ENCODE measurements around a stretch of chr15.

DNA sequence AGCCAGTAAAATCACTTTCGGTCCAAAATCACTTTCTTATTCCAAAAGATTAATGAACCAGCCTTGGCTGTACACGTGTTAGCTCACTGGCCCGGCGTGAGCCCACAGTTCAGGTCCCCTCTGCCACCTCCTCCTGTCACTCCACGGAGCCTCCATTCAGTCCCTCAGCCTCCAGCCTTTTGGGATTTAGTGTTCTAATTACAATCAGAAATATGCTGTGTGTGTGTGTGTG lies 934 bp downstream of the CA12 start:
- PRO-cap, result bidirectional peak, plus-strand start outside the sequence, minus-strand start at position 181 of the sequence

GRCh38 chr15:63461985-63462605 lies 42.3 kb upstream of the USP3 start:
- PRO-cap, result unidirectional peak, minus-strand start at chr15:63462218

GRCh38 chr15:63486403-63486873 lies 18.0 kb upstream of the USP3 start:
- PRO-cap, result no peak

GRCh38 chr15:63569181-63569696 lies 27.9 kb upstream of the FBXL22 start:
- PRO-cap, result no peak

DNA sequence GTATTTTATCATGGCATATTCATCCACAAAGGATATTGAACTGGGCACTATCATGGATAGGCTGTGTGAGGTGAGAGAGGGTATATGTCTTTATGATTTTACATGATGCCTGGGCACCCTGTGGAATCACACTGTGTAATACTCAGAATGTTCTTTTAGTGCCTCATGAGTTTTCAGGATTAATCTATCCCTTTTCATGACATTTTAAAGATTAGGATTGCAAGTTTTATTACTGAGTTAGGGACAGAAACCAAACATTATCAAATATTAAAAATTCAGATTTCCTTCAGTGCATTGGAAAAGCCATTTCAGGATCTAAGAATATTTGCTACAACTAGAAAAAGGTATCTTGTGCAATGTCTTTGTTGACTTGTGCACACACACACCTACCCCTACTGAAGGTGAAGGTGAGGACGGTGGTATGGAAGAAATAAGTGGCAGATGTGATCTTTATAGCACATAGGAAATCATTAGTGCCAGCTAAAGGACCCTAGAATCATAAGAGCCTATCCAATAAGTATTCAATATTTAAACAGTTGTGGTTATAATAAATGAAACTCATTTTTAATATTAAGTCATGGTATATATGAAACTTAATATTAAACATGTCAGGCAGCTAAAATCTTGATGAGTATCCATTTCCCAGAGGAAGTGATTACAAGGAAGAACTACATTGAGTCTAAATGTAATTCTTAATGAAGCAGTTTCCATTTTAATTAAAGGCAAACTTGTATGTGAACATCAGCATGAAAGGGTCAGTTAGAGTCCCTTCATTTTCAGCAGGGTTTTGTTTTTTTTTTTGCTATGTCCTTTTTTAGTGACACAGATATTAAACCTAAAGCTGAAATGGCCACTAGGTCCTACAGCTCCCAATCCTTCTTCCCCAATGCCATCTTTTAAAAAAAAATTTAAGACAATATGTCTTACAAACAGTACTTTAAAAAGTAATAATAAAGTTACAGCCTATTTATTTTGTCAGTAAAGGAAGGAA lies 25.3 kb upstream of the FBXL22 start:
- PRO-cap, result no peak

GRCh38 chr15:63577294-63577566 lies 20.0 kb upstream of the FBXL22 start:
- PRO-cap, result no peak

DNA sequence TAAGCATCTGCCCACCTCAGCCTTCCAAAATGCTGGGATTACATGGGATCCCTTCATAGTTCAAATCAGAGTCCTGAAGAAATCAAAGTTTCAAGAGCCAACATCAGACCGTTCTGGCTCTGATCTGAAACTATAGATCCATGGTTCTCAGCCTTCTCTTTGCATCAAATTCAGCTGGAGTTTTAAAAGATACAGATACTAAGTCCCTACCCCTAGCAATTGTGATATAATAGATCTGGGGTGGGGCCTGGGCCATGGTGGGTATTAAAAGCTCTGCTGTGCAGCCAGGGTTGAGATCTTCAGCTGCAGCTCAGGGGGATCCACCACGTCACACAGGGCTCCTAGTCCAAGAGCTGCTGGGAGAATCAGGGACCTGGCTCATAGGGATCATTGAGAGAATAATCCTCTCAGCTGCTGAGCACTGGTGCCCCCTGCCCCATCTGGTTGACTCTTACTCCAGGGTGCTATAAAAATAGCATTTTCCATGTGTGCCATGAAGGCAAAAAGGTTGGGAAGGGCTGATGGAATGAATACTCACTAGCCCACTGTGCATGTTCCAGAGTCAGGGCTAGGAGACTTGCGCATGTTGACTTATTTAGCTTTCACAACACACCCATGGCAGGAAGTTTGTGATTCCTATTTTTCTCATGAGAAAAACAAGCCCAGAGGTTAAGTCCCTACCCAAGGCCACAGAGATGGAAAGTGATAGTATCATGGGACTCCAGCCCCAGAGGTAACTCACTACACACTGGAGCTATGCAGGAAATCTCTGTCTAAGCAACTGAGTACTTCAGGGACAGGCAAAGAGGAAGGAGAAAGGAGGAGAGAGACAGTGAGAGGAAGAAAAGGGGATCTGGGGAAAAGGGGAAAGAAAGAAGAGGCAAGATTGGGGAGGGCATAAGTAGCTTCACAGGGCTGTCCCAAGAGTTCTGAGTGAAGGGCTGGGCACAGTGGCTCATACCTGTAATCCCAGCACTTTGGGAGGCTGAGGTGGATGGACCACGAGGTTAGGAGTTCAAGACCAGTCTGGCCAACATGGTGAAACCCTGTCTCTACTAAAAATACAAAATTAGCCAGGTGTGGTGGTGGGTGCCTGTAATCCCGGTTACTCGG lies 94.6 kb upstream of the HERC1 start:
- PRO-cap, result no peak

DNA sequence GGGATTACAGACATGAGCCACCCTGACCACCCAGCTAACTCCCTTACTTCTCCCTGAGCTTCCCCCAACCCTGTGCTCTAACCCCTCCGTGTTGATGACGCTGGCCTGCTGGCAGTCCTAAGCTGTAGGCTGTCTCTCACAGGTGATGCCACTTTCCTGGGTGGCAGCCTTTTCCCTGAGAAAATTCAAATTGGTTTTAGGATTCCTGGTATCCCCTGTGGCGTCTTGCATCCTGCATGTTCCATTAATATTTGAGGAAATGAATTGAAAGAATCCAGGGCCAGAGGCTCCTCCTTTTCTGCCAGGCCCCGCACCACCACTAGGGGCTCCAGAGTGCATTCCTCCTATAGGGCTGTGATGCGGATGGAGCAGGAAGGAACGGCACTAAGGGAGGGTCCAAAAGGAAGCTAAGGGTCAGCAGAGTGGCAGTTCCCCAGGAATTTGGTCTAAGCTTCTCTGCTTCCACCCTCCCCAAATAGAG lies 101.1 kb downstream of the DAPK2 start:
- PRO-cap, result no peak

GRCh38 chr15:64004601-64005075 lies 41.6 kb downstream of the DAPK2 start:
- PRO-cap, result no peak

DNA sequence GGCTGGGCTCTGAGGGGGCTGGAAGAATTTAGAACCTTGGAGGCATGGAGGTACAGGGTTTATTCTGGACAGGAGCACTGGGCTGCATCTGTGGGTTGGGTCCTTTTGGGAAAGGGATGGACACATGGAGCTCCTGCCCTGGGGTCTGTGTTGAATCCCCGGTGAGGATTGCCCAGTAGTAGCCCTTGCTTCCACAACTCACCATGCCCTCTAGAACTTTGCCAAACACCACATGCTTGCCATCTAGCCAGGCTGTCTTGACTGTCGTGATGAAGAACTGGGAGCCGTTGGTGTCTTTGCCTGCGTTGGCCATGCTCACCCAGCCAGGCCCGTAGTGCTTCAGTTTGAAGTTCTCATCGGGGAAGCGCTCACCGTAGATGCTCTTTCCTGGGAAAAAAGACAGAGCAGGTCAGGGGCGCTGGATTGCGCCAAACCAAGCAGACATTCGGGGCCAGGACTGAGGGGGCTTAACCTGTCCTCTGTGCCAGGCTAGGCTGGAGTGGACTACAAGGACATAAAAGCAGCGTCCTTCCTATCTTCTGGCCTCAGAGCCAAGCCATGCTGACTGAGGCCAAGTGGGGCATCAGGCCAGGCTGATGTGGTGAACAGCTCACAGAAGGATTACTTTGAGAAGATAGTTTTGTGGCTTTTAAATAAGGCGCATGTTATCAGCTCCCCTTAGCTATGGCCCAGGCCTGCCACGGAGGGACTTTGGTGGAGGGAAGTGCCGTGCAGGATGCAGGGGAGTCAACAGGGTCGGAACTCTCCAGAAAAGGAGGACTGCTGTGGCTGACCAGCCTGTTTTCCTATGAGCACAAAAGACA lies 5.2 kb downstream of the SNX22 start:
- PRO-cap, result no peak

DNA sequence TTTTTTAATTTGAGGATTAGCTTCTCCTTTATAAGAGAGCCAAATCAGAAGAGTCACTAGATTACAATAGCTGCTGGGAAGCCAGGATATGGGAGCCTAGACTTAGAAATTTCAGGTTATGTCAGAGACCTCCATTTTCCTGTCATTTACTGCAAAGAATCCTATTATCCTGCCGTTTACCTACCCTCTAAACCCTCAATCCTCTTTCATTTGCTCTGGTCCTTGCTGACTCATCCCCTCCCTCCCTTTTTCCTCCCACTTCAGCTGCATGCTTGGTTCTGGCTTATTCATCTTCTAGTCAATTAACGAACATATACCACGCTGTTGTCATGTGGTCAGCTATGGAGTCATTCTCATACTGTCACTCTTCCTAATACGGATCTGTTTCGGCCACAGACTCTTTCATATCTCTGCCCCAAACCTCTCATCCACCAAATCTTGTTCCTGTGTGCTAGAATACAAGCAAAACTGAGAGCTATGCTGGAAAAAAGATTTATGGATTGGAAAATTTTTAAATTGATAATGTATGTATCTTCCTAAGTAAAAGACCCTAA lies 83.9 kb upstream of the PPIB start:
- PRO-cap, result no peak

DNA sequence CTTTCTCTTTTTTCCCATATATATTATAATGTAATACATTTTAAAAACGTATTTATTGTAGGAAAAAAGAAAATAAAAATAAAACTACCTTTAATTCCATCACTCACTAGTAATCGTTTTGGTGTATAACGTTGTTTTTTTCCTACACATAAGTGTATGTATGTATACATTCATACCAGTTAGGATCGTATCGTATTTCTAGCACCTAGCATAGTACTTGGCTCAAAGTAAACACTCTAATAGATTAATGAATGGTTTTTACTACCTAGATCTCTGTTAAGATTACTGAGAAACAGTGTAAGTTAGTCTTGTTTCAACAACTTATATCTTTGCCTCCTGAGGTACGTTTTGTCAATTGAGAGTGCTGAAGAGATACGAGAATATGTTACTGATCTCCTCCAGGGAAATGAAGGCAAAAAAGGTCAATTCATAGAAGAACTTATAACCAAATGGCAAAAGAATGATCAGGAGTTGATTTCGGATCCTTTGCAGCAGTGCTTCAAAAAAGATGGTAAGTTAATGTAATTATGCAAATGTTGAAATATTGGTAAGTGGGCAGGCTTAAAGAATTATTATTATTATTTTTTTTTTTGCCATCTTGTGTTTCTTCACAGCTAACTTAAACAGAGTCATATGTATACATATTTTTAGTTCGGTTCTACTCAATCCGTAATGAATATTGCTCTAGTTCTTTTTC lies 6.1 kb downstream of the TRIP4 start:
- PRO-cap, result no peak

DNA sequence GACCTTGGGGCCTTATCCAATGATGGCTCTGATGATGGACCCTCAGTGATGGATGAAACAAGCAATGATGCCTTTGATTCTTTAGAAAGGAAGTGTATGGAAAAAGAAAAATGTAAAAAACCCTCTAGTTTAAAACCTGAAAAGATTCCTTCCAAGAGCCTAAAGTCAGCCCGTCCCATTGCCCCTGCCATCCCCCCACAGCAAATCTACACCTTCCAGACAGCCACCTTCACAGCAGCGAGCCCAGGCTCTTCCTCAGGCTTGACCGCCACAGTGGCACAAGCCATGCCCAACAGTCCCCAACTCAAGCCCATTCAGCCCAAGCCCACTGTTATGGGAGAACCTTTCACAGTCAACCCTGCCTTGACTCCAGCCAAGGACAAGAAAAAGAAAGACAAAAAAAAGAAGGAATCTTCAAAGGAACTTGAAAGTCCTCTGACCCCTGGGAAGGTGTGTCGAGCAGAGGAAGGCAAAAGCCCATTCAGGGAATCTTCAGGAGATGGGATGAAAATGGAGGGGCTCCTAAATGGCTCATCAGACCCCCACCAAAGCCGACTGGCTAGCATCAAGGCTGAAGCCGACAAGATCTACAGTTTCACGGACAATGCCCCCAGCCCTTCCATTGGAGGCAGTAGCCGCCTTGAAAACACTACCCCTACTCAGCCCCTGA lies 100.6 kb downstream of the RBPMS2 start:
- PRO-cap, result no peak

DNA sequence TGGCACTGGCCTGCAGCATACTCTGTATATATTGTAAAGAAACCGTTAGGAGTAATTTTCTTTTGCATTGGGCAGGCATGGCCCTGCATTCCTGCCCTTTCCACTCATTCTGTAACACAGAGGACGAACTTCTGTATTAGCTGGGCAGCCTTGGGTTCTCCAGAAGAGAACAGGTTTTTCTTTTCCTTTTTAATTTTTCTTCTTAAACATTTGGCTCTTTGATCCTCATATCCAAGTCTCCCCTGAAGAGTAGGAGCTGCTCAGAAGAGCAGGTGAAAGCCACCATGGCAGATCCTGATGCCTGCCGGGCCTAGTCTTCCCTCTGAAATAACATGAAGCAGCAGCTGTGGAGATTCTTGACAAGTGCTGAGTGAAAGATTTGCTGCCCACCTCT lies 91.6 kb downstream of the RBPMS2 start:
- PRO-cap, result no peak

- PRO-cap, result no peak
These were observed 80.6 kb downstream of the RBPMS2 start for GRCh38 chr15:64694680-64695354.

DNA sequence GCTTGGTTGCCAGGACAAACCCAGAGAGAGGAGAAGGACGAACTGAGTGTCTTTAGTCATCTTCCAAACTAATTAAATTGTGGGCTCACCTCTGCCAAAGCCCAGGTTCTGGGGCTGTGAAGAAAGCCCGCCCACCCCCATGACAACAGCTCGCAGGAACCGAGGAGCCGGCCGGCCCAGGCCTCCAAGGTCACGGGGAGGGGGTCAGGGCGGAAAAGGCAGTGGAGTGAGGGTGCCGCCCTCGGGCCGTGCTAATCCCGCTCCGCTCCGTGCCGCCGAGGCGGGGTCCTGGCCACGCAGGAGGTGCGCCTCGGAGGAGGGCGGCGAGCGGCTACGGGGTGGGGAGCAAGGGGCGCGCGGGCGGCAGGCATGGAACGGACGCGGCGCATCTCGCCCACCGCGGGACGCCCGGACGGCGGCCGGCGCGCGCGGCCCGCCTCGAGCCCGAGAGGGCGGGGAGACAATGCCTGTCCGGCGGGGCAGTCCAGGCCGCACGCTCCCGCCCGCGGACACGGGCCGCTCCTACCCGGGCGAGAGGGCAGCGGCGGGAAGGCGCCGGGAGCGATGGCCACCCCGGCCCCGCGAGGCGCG lies 727 bp downstream of the RBPMS2 start:
- PRO-cap, result bidirectional peak, plus-strand start at position 214 of the sequence, minus-strand start at position 141 of the sequence

- PRO-cap, result no peak
These were observed 322 bp downstream of the PLEKHO2 start for GRCh38 chr15:64842039-64842434.

- PRO-cap, result no peak
These were observed 9.8 kb downstream of the PLEKHO2 start for GRCh38 chr15:64851402-64852089.

DNA sequence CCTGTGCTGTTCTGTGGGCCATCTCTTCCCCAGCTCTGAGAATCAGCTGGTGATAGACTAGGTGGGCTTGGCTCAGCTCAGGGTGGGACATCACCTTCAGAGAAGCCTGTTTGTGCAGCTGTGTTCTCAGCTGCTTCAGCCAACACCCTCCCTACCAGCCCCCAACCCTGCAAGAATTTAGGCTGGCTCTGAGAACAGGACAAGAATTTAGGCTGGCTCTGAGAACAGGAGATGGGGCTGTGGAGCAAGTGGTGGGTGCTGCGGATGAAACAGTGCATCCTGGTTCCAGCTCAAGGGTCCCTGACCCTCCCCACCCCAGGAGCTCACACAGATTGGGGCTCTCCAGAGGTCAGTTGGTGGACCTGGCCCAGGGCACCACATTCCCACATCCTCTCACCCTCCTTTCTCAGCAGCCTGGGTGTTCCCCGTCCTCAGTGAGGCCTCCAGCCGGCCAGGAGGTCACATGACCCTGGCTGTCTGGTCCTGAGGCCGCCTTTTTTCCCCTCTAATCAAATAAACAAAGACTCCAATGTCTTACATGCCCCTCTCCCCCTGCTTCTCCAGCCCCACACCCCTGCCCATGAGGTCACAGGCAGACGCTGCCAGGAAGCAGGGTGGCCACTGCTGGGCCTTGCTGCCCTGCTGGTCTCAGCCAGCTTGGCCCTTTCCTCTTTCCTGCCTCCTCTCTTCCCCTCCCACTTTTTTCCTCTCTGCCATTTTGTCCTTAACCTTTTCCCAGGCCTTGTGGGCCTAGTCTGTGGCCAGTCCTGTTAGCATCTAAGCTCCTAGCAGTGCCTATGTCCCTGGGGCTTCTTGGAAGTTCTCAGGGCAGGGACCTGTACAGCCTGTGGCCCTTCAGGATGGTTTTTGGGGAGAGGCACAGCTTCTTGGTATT lies 15.0 kb downstream of the PLEKHO2 start:
- PRO-cap, result unidirectional peak, minus-strand start at position 408 of the sequence

GRCh38 chr15:64930314-64930723 lies 18.6 kb downstream of the ANKDD1A start:
- PRO-cap, result no peak